Uterus (tissue), 7 donors: ENCODE measurements around the gene ALG8.

DNA sequence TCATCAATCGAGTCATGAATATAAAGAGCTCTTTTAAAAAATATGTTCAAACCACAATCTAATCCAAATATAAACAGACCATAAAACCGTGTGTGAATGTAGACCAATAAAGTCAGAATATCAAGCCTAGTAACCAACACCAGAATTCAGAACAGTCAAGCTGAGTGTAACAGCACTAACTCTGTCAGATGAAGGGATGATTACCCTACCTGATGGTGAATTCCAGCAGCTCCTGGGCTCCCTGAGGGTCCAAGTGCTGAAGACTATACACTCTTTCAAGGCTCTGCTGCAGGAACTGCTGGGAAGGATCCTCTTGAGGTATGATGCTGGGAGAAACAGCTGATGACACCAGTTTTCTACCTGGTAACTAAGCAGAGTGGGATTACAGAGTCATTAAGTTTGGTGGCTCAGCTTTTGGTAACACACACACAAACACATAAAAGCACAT lies 75.8 kb downstream of the INTS4 start:
- PRO-cap, 4 experiments: no peak in any of the 4 experiments
- RAMPAGE, long total RNA, 2 experiments: no peak in any of the 2 experiments
- RRBS: no CpG with 5 or more reads among the region's 2 CpGs

GRCh38 chr11:78078853-78079526 lies 672 bp downstream of the NDUFC2 start:
- PRO-cap, 4 experiments: peak in 1 of 4 experiments; most common plus-strand start chr11:78079278 (in 1); most common minus-strand start chr11:78079319 (in 1)
- RAMPAGE, long total RNA, 2 experiments: no peak in any of the 2 experiments
- RRBS: 2% methylated on average over 5 of the region's 28 CpGs

DNA sequence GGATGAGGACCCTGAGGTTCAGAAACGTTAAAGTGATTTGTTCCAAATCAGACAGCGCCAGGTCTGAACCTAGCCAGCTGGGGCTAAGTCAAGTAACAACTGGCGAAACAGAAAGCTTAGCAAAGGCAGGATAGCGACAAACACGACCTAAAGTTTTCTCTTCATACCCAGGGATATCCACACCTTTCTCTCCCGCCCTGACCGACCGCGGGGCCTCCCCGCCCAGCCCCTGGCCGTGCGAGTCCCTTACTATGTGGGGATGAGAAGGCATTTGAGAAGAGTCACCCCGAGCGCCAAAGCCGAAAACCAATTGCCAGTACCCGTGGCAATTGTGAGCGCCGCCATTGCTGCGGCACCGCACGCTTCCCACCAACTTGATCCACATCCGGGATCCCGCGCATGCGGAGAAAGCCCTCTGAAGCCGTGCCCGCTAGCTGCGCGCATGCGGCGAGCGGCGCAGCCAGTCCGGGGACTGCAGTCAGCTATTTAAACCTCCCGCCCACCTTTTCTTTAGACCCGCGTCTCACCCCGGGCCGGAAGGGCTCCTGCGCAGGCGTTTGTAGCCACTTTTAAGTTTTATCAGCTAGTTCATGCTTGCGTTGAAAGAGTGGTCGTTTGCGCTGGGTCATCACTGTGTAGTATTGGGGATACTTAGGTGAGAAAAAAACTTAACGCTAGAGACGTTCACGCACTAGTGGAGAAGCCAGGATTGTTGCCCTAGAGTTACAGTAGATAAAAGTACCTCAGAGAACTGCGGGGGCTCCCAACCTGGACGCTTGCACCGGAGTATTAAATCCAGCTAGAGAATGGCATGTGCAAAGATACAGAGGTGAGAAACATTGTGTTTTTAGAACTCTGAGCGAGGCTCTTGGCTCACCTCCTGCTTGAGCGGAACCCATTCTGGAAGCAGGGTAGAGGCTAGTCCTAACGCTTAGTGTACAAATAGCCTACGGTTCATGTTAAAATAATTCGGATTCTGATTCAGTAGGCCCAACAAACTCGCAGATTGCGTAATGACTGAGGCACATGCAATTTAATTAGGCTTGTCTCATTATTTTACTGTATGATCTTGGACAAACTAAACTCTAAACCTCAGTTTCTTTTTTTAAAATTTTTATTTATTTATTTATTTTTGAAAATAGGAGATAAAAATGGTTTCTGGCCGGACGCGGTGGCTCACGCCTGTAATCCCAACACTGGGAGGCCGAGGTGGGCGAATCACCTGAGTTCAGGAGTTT lies at the start of gene ALG8:
TSS of gene ALG8 (minus strand) at position 383 of the 1,238 bp plus-strand sequence.
- PRO-cap, 4 experiments: peak in 4 of 4 experiments; most common plus-strand start position 513 of the sequence (in 3); most common minus-strand start position 380 of the sequence (in 2)
- RAMPAGE, long total RNA, 2 experiments: start-site peak on the minus strand in 1 of 2 experiments, centred at position 364 of the sequence, 61 reads per replicate
- RRBS: 2% methylated on average over 15 of the region's 63 CpGs

GRCh38 chr11:78170771-78171269 lies 17.6 kb downstream of the KCTD21 start:
- PRO-cap, 4 experiments: no peak in any of the 4 experiments
- RAMPAGE, long total RNA, 2 experiments: no peak in any of the 2 experiments
- RRBS: no CpG with 5 or more reads among the region's 6 CpGs

DNA sequence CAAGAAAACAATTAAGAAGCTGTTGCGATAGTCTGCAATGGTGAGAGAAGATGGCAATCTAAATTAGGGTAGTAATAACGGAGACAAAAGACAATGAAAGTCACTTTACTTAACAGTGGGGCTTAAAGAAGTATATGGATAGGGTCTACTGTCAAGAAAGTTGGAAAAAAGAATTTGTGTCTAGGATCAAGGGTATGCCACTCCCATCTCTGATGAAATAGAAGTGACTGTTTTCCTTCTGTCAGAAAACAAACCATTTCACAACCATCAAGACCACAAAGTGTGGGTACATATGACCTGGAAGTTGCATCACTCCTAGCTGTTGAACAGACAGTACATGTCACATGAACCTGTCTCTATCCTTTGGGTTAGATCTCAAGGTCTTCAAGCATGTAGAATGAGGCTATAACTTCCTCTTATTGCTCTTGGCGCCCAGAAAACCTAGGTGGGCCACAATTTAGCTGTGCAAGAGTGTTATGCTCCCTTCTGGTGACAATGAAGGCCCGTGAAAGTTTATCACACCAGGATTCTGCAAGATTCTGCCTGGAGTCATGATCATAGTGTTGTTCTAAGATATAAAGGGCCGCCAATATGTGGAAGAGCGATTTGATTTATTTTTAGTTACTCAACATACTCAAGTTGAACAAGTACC lies 101.5 kb downstream of the USP35 start:
- PRO-cap, 4 experiments: no peak in any of the 4 experiments
- RAMPAGE, long total RNA, 2 experiments: no peak in any of the 2 experiments
- RRBS: no CpG with 5 or more reads among the region's 6 CpGs

GRCh38 chr11:78311540-78312312 lies 105.9 kb downstream of the GAB2 start:
- PRO-cap, 4 experiments: no peak in any of the 4 experiments
- RAMPAGE, long total RNA, 2 experiments: start-site peak on the minus strand in 1 of 2 experiments, at chr11:78312223-78312229 at its widest, 7 reads per replicate
- RRBS: no CpG with 5 or more reads among the region's 6 CpGs

DNA sequence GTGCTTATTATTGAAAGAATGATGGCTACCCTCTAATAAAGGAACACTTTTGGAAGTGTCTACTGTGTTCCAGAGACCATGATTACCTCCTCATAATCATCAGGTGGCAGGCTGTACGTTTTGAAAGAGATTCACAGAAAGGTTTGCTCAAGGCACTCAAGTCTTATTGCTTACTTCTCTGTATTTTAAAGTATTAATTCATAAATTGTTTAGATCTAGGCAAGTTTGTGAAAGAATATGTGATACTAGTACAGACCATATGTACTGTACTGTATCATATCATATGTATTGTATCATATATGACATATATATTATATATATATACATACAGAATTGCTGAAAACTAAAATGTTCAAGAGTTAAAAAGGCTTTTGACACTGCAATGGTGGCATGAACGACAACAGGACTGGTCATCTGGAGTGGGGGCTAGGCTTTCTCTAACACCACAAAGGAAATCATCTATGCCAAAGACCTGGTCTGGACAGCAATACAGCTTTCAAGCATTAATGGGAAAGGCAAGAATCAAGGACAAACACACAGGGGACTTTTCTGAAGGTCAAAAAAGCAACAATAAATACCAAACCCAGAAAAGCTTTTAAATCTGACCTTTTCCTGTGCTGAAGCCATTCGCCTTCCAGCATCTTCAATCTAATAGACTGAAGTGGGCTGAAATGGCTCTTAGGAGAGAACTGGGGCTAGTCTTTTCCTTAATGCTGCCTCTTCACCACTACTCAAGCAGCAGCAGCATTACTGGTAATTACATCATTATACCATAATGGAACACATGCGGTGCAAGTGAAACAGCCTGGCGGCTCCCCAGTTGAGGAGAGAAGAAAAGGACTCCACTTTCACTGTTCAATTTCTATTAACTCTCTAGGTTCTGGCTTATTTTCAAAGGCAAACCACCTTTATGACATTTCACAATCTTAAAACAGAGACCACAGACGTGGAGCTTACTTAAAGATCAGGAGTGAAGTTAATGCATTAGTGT lies 63.2 kb downstream of the GAB2 start:
- PRO-cap, 4 experiments: no peak in any of the 4 experiments
- RAMPAGE, long total RNA, 2 experiments: no peak in any of the 2 experiments
- RRBS: no CpG with 5 or more reads among the region's 6 CpGs

DNA sequence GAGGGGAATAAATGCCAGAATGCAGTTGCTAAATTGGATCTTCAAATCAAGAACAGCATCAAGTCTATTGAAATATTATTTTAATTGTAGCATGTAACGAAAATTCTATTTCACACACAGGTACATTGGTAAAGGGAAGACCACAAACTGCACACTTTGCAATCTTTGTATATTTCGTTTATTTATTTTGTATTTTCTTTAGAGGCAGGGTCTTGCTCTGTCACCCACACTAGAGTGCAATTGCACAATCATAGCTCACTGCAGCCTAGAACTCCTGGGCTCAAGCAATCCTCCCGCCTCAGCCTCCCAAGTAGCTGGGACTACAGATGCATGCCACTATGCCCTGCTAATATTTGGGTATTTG lies 42.8 kb downstream of the GAB2 start:
- PRO-cap, 4 experiments: no peak in any of the 4 experiments
- RAMPAGE, long total RNA, 2 experiments: no peak in any of the 2 experiments
- RRBS: no CpG with 5 or more reads among the region's 3 CpGs

DNA sequence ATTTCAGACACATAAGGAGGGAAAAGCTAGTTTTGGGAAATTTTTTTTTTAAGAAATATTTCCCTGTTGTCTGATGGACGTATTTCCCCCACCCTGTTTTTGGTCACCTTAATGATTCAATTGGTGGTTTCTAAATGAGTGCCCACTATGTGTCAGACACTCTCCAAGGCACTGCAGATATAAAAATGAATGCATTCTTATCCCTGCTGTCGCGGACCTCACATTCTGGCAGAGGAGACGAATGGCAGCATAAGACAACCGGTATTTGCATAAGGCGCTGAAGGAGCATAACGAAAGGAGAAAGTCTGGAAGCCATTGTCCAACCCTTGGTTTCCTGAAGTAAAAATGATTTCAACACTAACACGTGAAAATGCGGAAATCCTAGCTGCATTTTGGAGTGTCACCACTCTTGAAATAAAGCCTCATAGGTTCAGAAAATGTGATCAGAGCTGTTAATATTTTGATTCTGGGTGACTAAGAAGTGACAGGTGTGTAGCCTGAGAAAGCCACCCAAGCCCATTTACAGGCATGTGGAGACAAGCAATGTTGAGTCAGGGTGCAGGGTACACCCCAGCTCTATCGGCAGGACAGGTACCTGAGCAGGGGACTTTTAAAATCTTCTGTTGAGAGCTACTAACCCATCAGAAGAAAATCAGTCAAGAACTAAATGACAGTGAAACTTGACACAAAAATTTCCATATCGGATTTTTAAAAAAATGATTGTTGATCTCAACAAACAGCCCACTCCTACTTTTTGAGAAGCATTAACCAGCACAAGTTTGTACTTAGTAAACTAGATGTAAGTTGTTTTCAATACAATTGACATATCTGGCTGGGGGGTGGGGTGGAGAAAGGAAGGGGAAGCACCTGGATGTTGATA lies 10.2 kb upstream of the GAB2 start:
- PRO-cap, 4 experiments: no peak in any of the 4 experiments
- RAMPAGE, long total RNA, 2 experiments: no peak in any of the 2 experiments
- RRBS: no CpG with 5 or more reads among the region's 11 CpGs

DNA sequence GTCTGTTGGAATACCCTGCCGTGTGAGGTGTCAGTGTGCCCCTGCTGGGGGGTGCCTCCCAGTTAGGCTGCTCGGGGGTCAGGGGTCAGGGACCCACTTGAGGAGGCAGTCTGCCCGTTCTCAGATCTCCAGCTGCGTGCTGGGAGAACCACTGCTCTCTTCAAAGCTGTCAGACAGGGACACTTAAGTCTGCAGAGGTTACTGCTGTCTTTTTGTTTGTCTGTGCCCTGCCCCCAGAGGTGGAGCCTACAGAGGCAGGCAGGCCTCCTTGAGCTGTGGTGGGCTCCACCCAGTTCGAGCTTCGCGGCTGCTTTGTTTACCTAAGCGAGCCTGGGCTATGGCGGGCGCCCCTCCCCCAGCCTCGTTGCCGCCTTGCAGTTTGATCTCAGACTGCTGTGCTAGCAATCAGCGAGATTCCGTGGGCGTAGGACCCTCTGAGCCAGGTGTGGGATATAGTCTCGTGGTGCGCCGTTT lies 108.4 kb upstream of the NARS2 start:
- PRO-cap, 4 experiments: no peak in any of the 4 experiments
- RAMPAGE, long total RNA, 2 experiments: no peak in any of the 2 experiments
- RRBS: no CpG with 5 or more reads among the region's 18 CpGs

- PRO-cap, 4 experiments: no peak in any of the 4 experiments
- RAMPAGE, long total RNA, 2 experiments: no peak in any of the 2 experiments
- RRBS: no CpG with 5 or more reads among the region's 9 CpGs
These were observed 109.1 kb upstream of the NARS2 start for GRCh38 chr11:78683727-78684175.

- PRO-cap, 4 experiments: no peak in any of the 4 experiments
- RAMPAGE, long total RNA, 2 experiments: no peak in any of the 2 experiments
- RRBS: no CpG with 5 or more reads among the region's 4 CpGs
These were observed 258.7 kb upstream of the NARS2 start for GRCh38 chr11:78833354-78833803.

DNA sequence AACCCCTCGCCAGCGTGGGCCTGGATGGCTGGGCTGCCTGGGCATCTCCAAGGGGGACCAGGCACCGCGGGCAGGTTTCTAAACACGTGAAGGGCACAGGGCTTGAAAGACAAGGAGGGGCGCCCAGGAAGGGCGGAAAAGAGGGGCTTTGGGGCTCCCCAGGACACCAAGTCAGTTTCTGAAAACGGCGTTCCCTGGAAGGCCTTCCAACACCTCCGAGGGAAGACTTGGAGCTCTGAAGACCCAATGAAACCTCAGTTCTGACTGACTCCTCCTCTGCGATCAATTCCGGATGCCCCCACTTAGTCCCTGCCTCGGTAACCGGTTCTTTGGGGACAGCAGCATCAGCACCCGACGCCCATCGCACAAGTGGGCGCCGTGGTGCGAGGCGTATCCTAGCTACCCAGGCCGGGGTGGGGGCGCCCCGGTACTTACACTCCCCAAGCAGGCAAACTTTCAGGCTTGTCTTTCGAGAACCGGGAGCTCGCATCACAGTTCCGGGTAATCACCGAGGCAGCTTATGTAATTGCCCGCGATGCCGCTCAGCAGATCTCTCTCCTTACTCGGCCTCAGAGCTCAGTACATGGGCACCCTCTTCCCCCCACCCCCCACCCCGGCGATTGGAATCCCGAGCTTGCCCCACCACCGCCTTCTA lies 2.2 kb downstream of the TENM4 start:
- PRO-cap, 4 experiments: peak in 4 of 4 experiments; most common plus-strand start position 312 of the sequence (in 1); most common minus-strand start position 180 of the sequence (in 2)
- RAMPAGE, long total RNA, 2 experiments: no peak in any of the 2 experiments
- RRBS: 3% methylated on average over 11 of the region's 37 CpGs

DNA sequence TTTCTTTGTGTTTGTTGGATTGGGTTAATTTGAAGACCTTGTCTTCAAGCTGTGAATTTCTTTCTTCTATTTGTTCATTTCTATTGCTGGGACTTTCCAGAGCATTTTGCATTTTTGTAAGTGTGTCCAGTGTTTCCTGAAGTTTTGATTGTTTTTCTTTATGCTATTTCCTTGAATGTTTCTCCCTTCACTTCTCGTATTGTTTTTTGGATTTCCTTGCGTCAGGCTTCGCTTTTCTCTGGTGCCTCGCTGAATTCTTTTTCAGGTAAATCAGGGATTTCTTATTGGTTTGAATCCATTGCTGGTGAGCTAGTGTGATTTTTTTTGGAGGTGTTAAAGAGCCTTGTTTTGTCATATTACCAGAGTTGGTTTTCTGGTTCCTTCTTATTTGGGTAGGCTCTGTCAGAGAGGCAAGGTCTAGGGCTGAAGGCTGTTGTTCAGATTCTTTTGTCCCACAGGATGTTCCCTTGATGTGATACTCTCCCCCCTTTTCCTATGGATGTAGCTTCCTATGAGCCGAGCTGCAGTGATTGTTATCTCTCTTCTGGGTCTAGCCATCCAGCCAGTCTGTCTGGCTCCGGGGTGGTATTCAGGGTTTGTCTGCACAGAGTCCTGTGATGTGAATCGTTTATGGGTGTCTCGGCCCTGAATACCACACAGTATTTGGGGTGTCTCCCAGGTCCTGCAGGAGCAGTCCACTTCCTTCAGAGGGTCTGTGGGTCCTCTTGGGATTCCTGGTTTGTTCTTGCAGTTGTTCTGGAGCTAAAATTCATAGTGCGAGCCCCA lies 21.1 kb downstream of the DDIAS start:
- PRO-cap, 4 experiments: no peak in any of the 4 experiments
- RAMPAGE, long total RNA, 2 experiments: no peak in any of the 2 experiments
- RRBS: no CpG with 5 or more reads among the region's 9 CpGs

DNA sequence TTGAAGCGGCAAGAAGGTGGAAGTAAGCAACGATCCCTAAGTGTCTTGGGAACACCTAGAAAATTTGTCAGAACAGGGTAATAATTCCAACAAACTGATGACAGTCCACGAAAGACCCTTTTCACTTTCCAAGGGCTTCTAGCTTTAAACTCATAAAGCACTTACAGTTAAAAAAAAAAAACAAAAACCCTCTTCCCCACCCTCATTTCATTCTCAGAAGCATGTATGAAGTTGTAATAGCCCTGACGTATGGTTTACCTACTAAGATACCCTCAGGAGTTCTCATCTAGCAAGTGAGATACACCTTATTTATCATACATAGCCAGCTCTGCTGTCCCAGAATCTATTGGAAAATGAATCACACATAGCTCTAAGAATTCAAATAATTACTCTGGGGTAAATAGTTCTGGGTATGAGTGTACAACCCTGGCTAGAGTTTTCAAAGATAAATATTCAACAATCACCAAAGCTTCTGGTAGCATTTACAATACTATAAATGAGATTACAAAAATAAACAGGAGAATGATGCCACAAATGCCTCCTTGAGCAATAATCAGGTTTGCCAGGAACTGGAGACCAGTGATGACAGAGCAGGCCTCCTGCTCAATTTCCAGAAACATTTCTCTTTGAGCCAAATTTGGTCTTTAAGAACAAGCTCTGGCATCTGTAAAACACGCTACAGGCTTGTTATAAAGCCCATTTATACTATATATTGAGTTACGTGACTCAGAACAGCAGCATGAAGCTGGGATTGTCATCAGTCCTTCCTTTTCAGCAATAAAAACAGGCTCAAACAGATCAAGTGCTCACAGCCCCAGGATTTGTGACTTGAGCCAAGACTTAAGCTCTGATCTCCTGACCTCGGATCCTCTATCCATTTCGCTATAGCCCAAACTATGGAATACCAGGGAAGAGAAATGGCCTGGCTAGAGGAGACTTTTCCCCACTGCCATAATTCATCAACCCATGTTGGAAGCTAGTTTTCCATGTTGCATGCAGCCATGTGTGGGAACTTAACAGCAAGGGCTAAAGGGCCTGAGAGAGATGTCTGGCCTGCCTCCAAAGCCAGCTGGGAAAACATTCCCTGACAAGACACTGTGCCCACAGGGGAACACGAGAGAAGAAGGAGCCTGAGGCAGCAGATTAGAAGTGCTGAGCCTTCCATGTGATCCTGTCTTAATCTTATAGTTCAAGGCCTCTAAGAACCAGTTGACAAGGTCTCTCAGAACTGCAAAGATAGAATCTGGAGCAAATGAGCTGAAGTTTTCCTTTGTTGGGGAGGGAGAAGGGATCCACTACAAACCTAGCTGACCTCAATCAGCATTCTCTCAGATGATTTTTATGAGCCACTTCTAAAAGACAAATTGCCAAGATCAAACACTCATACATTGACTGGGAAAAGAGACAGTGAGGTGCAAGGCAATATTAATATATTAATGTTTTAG lies 19.7 kb downstream of the RAB30 start:
- PRO-cap, 4 experiments: no peak in any of the 4 experiments
- RAMPAGE, long total RNA, 2 experiments: no peak in any of the 2 experiments
- RRBS: no CpG with 5 or more reads among the region's 9 CpGs

GRCh38 chr11:83069697-83070109 lies 2.0 kb downstream of the RAB30 start:
- PRO-cap, 4 experiments: no peak in any of the 4 experiments
- RAMPAGE, long total RNA, 2 experiments: no peak in any of the 2 experiments

GRCh38 chr11:83071956-83072796 lies 479 bp upstream of the RAB30 start:
- PRO-cap, 4 experiments: peak in 4 of 4 experiments; most common plus-strand start chr11:83072079 (in 4)
- RAMPAGE, long total RNA, 2 experiments: start-site peak on the plus strand in 1 of 2 experiments, at chr11:83072062-83072103 at its widest, 112 reads per replicate
- RRBS: no CpG with 5 or more reads among the region's 38 CpGs

GRCh38 chr11:83092774-83093285 lies 21.1 kb upstream of the RAB30 start:
- PRO-cap, 4 experiments: no peak in any of the 4 experiments
- RAMPAGE, long total RNA, 2 experiments: no peak in any of the 2 experiments
- RRBS: no CpG with 5 or more reads among the region's 1 CpG

GRCh38 chr11:83132320-83132744 lies 24.6 kb upstream of the PCF11 start:
- PRO-cap, 4 experiments: no peak in any of the 4 experiments
- RAMPAGE, long total RNA, 2 experiments: start-site peak on the plus strand in 1 of 2 experiments, at chr11:83132351-83132459 at its widest, 72 reads per replicate
- RRBS: no CpG with 5 or more reads among the region's 8 CpGs

GRCh38 chr11:83161770-83162452 lies 5.0 kb downstream of the PCF11 start:
- PRO-cap, 4 experiments: no peak in any of the 4 experiments
- RAMPAGE, long total RNA, 2 experiments: no peak in any of the 2 experiments
- RRBS: no CpG with 5 or more reads among the region's 1 CpG